SEM (cell line): ENCODE data around the gene C14orf132.

DNA sequence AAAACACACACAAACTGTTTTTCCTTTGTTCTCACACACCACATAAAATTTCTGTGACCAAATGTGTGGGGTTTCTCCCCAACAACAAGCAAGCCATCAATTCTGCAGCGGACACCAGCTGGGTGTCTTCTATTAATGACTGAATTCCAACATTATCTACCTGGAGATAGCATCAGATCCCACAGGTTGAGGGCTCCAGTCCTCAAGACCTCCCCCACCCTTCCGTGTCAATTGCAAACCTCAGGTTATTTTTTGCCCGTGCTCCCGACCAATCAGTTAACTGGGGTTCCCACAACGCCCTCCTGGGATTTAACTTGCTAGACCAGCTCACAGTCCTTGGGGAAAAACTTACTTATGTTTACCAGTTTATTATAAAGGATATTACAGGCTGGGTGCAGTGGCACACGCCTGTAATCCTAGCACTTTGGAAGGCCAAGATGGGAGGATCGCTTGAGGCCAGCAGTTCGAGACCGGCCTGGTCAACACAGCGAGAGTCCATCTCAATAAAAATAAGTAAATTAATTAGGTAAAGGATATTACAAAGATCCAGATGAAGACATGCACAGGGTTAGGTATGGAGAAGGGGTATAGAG lies 9.7 kb downstream of the DICER1 start:
- PRO-cap, result bidirectional peak, plus-strand start at position 364 of the sequence, minus-strand start at position 151 of the sequence

DNA sequence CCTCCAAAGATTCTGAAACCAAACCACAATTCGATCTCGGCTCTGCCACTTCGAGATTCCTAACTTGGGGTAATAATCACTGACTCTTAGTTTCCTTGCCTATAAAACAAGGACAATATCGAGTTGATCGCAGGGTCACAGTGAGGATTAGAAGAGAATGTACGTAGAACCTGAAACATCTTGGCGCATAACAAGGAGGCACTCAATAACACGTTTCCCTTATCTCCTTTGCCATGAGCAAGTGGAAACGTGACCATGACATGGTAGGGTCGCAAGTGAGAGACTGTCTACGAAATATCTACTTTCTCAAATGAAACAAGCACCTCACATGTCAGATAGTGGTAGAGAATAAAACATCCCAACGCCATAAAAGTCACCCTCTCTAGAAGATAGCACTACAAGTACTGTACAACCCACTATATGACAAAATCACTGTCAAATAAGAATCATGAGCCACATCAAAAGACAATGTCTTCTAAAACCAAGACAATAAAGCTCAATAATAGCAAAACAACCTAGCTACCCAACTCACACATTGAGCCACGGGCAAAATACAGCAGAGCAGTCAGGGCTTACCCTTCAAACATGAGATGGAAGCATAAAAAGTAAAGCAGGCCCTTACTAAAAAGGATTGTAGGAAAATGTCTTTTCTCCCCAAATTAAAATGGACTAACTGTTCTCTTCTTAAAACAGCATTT lies 2.1 kb downstream of the DICER1 start:
- PRO-cap, result no peak

GRCh38 chr14:95234454-95235108 lies 77.3 kb upstream of the DICER1 start:
- PRO-cap, result no peak

DNA sequence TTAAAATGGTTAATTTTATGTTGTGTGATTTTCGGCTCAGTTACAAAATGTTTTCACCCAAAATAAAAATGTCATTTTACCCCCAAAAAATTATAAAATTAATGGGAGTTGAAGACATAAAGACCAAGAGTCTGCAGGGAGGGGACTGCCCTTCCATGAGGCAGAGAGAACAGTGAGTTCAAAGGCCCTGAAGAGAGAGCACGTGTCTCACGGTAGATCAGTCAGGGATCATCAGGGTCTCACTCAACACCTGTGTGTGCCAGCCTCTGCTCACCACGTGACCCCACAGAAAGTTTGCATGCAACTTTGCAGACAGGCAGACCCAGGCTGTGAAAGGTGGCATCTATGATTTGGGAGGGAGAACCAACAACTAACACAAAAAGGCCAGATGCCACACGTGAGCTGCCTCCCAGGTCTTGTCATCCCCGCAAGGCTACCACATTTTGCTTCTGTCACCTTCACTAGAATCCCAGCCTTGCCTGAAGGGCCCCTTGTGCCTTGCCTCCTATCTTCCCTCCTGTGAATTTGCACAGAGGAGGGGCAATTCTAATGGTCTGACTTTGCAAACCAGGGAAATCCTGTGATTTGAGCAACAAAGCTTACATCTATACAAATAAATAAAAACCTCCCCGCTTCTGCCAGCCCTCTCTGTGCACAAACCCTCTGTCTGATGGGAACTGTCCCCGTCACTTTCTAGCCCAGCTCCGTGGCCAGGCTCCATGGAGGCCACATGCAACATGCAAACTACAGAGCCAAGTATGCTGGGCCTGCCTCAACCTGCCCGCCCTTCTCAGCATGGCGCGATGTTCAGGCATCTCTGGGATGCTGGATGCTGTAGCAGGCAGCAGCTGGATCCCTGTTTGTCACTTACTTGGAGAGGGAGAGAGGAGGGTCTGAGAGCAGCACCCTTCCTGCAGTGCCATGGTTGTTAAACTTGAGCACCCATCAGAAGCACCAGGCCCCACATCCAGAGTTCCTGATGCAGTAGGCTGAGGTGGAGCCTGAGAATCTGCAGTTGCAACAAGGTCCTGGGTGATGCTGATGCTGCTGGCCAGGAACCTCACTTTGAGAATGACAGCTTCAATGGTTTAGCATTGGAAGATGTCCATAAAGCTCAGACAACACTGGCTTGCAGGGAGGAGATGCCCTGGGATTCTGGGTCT lies 32.7 kb downstream of the CLMN start:
- PRO-cap, result no peak

GRCh38 chr14:95300814-95301889 lies 18.6 kb downstream of the CLMN start:
- PRO-cap, result no peak

- PRO-cap, result no peak
These were observed 41.8 kb upstream of the CLMN start for GRCh38 chr14:95361225-95362092.

DNA sequence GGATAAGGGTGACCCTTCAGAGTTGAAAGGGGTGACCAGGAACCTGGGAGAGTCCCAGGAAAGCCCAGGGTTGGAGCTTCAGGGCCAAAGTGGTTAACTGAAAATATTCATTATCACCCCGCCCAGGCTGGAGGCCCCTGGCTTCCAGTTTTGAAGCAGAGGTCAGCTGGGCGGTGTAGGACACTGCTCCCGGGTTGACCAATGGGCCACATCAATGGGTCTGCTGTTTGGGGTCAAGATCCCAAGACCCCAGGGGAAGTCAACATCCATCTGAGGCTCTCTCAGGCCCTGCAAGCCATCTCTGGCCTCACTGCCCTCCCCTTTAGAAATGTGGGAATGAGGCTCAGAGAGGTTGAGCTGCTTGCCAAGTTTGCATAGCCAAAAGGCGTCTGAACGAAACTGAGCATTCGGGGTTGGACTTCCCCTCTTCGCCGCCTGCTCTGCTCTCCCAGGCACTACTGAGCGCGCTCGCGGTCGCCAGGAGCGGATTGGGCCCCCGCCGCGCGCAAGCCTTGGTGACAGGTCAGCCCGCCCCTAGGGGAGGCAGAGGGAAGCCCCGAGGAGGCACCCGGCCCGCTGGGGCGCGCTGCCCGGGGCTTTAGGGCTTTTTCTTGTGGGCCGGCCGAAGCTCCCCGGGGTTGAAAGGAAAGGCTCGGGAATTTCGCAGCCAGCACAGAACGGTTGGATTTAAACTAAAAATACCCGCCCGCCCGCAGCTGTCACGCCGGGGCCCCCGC lies 583 bp downstream of the SYNE3 start:
- PRO-cap, result bidirectional peak, plus-strand start at position 546 of the sequence, minus-strand start at position 457 of the sequence

DNA sequence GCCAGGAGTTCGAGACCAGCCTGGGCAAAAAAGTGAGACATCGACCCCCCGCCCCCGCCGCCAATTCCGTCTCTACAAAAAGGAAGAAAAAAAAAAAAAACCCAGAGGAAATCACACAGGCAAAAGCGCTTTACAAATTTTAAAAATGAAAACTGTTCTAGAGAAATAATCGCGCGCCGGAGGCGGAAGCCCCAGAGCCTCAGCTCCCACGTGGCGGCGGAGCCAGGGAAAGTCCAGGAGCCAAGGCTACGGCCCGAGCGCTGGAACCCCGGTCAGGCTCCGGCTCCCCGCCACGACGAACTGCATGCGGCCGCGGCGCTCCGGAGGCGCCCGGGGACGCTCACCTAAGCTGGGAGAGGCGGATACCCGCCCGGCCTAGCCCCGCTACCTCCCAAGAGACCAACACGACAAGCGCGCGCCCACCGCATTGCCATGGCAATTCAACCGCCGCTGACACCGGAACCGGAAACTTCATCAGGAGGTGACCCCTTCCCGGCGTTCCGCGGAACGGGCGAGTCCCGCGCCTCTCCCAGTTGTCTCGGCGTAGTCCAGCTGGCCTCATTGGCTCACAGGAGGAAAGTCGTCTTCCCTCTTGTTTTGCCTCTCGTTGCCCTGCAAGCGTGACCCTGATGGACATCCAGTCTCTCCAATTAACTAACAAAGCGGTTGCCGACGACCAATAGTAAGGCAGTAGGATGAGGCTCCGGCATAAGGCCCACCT lies 520 bp upstream of the GLRX5 start:
- PRO-cap, result bidirectional peak, plus-strand start outside the sequence, minus-strand start at position 302 of the sequence

DNA sequence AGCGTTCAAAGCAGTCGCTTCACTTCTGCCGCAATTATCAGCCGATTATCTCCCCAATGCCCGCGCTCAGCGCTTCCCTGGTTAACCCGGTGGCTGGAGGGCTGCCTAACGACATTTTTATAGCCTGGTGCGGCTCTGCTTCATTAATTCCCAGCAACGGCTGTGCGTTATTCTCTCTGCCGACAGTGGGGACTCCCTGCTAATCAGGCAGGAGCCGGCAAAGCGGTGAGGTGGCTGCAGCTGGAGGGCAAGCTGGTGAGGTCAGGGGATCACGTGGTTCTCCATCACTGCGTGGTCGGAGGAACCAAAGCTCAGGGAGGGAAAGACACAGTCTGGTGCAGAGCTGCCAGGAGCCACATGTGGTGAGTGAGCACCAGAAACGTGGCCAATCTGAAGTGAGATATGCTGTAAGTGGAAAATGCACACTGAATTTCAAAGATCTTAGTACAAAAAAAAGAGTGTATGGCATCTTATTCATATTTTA lies 63.0 kb downstream of the GLRX5 start:
- PRO-cap, result no peak

DNA sequence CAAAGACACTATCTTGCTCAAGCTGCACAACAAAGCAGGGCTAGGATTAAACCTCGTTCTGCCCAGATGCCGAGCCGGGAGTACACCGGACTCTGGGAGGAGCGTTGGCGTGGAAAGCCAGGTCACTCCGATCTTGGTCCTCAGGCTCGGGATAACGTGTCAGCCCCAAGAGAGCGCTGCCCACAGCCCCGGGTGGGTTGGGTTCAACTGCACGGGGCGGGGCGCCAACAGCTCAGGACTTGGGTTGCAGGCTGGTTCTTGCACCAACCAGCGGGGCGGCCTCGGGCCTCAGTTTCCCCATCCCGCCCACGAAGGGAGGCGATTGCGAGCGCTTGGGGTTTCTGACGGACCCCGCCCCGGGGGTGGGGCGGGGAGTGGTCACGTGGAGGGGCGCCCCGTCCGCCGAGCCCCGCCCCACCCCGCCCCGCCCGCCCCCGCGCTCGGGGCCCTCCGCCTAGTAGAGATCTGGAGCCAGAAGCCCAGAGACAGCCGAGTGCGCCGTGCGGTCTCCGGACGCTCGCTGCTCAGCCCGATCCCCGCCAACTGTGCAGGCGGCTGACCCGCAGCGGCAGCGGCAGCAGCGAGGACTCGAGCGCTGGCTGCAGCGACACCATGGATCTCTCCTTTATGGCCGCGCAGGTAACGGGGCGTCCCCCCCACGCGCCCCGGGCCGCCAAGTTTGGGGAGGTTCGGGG lies at the start of gene C14orf132:
Gene C14orf132 (plus strand): TSS at position 474 of the 695 bp plus-strand sequence.
- PRO-cap, result unidirectional peak, plus-strand start at position 474 of the sequence

DNA sequence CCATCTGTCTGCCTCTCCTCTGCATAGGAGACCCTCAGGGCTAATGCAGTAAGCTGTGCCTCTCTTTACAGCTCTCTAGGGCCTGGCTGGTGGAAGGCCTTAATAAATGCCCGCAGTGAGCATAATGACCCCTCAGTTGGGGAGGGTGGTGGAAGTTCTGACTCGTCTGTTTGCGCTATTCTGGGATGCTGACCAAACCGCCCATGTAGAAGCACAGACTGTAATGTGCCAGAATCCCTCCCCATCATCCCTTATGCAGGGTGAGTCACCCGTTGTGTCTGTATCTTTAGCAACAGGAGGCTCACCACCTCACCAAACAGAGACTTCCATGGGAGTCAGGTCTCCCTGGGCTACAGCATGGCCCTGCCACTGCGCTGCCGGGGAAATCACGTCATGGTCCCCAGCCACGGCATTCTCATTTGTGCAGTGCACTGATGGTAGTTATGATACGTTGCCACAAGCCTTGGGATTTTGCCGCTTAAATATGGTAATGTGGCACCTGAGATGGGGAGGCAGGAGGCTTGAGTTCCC lies 14.8 kb downstream of the C14orf132 start:
- PRO-cap, result no peak

DNA sequence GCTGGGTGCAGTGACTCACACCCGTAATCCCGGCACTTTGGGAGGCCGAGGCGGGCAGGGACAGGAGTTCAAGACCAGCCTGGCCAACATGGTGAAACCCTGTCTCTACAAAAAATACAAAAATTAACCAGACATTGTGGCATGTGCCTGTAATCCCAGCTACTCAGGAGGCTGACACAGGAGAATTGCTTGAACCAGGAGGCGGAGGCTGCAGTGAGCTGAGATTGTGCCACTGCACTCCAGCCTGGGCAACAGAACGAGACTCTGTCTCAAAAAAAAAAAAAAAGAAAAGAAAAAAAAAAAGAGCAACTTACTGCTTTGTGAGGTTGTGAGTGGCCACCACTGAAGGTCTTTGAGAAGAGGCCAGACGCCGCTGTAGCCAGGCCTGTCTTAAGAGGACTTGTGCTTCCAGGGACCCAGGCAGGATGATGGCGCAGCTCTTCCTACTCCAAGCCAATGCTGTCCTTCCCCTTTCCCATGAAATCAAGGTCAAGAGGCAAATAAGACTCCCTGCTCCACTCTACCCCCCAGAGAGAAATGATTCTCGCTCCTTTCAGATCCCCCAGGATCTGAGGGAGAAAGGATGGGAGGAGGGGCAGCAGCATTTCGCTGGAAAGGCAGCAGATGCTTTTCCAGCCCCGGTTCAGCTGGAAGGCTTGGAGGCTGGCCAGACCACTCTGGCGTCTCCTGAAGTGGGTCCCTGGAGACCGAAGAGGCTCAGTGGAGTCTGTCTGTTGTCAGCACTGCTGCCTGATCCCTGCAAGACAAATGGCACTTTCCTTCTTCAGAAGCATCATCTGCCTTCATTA lies 51.2 kb downstream of the C14orf132 start:
- PRO-cap, result no peak

DNA sequence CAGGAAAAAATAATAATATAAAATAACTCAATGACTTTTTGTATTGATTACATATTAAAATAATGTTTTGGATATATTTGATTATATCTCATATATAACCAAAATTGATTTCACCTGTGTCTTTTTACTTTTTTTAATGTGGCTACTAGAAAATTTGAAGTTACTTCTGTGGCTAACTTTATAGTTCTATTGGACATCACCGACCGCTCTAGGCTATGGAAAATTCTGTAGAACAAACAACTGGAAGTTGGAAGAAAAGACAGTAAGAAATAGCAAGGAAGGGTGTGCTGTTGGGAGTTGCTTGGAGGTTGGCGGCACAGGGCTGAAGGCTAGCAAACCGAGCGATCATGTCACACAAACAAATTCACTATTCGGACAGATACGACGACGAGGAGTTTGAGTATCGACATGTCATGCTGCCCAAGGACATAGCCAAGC lies 18.1 kb downstream of the BDKRB2 start:
- PRO-cap, result no peak

DNA sequence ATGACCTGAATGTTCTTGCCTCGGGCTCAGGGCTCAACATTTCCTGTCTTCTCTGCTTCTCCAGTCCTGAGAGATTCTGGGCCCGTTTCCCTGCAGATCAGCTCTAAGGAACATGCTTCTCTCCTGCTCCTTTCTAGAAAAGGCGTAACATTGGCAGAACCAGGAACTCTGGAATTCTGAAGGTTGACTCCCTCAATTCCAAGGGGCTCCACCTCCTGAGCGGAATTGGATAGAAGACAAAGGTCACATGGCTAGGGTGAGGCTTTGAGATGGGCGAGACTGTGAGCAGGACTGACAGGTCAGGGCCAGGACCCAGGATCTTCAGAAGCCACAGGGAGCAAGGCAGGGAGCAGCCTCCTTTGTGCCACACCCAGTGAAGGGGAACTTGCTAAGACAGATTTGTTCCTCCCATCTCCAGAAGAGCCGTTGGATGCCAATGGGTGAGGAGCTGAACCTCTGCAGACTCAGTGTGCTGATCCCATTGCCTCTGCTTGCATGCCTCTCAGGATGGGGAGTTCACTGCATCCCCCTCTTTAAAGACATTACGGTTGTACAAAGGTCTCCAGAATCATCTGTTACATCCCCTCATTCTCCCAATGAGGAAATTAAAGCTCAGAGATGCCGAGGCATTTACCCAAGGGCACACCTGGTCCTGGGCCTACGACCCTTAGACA lies 20.1 kb downstream of the BDKRB2 start:
- PRO-cap, result no peak

DNA sequence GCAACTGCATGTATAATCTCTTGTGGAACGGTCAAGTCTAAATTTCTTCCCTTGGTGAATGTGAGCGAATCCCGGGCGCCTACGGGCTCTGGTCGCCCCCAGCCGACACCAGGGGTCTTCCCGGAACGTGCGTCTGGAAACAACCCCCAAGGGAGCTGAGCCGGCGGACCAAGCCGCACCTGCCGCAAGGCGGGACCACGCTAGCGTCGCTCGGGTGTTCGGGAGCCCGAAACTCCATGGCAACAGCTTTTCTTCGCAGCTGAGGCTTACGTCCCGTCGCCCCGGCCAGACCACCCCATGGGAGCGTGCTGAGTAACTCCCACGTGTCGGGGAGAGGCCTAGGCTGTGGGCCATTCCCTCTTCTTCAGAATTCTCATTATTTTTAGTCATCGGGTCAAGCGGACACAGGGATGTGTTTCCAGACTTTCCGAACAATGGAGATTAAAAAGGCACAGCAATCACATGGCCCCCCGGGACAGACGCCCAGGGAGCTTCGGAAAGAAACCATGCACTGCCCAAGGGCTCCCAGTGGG lies 708 bp upstream of the AK7 start:
- PRO-cap, result bidirectional peak, plus-strand start at position 367 of the sequence, minus-strand start at position 307 of the sequence

DNA sequence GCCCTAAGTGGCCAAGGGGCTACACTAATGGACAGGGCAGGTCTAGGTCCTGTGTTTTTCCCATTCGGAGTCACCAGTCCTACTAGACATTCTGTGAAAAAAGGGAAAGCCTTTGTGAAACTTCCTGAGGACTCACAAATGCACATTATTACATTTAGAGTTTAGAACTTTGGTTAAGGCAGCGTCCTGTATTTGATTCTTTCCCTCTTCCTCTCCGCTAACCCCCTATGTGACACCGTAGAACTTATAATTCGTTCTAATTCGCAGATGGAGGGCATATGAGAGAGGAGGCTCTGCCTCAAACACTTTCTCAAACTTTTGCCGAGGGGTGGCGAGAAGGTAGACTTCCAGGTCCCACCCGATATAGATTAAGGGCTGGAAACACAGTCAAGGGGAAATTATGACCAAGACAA lies 1.0 kb upstream of the PAPOLA start:
- PRO-cap, result bidirectional peak, plus-strand start at position 247 of the sequence, minus-strand start at position 250 of the sequence

- PRO-cap, result no peak
These were observed 90.4 kb downstream of the PAPOLA start for GRCh38 chr14:96592549-96593021.

- PRO-cap, result no peak
These were observed 805.5 kb downstream of the VRK1 start for GRCh38 chr14:97602729-97603129.

- PRO-cap, result no peak
These were observed 299.1 kb downstream of the BCL11B start for GRCh38 chr14:98972674-98973455.

DNA sequence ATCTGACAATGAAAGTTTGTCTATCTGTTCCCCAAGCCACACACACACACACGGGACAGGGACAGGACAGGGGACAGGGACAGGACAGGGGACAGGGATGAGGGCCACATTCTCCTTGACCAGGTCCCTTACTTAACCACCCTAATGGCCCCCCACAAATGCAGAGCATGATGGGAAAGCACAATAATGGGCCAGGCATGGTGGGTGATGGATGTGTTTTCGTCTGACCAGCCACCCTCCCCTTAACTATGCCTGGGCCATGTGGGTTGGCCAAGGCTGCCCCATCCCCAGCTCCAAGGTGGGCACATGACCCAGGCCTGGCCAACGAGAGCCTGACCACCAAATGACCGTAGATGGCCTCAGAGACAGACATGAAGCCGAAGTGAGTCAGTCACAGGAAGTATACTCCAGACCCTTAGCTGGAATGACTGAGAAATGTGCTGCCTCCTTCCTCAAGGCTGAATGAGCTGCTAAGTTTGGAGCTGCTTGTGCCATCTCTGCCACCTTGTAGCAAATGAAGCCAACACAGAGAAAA lies 233.7 kb downstream of the BCL11B start:
- PRO-cap, result bidirectional peak, plus-strand start at position 39 of the sequence, minus-strand start outside the sequence